Breast epithelium (tissue), 2 donors: ENCODE data around the genes FMN1, GOLGA8A and GOLGA8B.

DNA sequence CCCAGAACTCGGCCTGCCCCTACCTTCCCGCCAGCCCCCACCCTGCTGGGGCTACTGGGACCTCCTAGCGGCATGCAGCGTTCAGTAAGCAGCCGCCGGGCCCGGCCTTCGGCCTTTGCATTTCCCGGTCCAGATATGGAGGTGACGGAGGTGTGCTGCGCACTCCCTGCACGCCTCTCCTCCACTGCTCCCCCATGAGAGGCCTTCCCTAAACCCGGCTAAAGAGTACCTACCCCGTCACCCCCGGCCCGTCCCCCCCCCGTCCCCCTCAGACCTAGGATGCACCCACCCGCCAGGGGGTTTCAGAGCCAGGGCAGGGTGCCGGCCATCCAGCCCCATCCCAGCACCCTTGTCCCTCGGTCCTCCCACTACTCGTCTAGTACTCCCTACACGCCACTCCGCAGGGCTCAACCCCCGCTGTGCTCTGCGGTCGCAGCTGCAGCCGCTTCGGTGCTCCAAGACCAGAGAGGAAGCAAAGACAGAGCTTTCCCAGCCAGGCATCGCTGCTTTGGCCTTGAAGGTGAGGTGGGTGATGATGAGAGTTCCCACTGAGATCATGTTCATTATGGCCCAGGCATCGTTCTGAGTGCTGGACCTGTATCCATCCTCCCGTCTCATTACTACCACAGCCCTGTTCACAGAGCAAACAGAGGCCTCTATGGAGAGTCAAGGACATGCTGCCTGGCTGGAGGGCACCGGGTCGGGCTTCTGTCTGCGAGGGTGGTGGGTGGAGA, 66.7 kb downstream of the KLF13 start:
- PRO-cap = no peak
- RAMPAGE, long total RNA, 2 experiments = no peak in any of the 2 experiments

DNA sequence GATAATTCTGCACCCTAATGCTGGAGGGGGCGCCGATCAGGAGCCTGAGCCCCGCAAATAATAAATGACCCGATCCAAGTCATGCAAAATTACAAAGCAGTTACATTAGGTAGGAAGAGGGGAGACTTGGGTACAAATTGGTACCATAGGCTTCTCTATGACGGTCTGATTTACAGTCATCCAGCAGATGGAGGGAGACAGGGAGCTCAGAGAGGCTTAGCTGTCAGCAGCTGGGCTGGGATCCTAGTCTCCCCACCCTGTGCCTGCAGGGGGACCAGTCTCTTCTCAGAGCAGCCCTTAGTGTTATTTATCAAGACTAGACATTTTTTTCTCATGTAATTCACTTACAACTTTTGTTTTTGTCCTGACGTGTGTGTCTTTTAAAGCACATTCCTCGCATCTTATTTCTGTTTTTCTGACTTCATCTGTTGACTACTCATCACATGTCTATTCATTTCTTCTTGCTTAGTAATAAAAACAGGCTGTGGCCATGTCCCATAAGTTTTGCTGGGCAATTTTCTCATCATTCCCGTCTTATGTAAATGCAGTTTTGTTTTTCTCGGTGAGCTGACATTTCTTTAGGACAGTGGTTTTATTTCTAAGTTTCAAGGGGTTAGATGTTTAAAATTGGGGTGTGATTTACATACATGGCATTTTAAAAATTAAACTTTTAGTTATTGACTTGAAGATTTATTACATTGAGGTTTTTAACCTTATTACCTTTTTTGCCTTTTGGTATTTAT, 116.1 kb downstream of the KLF13 start:
- PRO-cap = no peak
- RAMPAGE, long total RNA, 2 experiments = no peak in any of the 2 experiments

GRCh38 chr15:31458900-31459533, 132.4 kb downstream of the KLF13 start:
- PRO-cap = no peak
- RAMPAGE, long total RNA, 2 experiments = no peak in any of the 2 experiments

DNA sequence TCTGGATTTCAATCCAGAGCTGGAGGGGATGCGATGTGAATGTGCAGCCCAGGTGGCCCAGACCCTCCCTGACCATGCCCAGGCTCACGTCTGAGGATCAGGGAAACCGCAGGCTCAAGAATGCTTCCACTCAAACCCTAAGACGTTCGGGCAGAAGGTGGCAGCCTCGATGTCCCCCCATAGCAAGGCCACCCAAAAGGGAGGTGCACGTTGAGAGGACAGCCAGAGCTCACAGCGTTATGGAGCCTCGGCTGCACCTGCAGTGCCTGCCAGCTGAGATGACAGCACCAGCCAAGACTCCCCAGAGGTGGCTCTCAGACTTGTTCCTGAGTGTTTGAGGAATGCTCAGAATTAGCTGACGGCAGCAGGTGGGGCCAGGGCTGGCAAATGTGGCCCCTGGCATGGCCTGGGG, 177.7 kb downstream of the KLF13 start:
- PRO-cap = no peak
- RAMPAGE, long total RNA, 2 experiments = no peak in any of the 2 experiments

DNA sequence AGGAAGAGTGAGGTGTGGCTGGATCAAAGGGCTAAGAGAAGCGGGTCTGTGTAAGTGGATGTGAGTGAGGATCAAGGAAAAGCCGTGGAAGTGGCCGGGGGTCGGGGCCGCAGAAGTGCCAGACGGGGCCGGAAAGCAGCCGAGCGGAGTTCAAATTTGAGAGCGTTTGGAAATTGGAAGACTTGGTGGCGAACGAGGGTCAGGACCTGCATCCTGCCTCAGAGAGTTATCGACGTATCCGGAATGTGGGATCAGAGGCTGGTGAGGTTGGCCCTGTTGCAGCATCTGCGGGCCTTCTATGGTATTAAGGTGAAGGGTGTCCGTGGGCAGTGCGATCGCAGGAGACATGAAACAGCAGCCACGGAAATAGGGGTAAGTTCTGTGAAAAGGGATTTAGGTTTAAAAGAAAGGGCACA, 673 bp downstream of the ARHGAP11A start:
- PRO-cap = no peak
- RAMPAGE, long total RNA, 2 experiments = no peak in any of the 2 experiments

DNA sequence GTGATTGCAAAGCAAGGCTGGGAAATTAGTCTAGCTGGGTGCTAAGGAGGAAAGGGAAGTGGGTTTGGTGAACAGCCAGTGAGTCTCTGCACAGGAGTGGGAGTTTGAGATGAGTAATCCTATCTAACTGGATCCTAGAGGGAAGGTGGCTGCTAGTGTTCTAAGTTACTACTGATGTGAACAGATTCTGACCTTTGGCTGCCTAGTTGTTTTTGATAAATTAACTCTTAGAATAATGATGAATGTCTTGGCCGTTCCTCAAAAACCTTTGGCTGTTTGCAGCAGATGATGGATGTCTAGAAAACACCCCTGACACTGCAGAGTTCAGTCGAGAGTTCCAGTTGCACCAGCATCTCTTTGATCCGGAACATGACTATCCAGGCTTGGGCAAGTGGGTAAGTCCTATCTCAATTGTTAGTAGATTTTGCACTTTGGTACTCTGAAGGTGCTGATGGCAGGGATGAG, 33.5 kb upstream of the GREM1 start:
- PRO-cap = no peak
- RAMPAGE, long total RNA, 2 experiments = no peak in any of the 2 experiments

GRCh38 chr15:32824549-32825301, 106.9 kb downstream of the GREM1 start:
- PRO-cap = no peak
- RAMPAGE, long total RNA, 2 experiments = no peak in any of the 2 experiments

DNA sequence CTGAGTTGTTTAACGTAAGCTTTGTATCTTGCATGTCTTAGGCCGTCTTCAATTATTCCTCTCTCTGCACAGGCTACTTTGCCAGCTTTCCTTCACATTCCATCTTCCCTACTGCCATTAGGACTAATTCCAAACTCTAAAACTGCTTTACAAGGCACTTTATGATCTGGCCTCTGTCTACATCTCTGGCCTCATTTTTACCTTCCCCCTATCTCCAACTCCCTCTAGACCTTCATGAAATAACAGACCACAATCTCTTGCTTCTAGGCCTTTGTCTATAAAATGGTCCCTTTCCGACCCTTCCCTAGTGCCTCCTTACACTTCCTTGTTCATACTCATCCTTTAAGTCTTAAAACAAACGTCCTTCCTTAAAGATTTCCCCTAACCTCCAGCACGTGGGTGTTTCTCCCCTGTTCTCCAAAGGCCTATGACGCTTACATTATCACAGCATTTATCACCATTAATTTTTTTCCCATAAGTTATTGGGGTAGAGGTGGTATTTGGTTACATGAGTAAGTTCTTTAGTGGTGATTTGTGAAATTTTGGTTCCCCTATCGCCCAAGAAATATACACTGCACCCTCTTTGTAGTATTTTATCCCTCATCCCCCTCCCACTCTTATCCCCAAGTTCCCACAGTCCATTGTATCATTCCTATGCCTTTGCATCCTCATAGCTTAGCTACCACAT, 171.7 kb downstream of the GREM1 start:
- PRO-cap = no peak
- RAMPAGE, long total RNA, 2 experiments = no peak in any of the 2 experiments

DNA sequence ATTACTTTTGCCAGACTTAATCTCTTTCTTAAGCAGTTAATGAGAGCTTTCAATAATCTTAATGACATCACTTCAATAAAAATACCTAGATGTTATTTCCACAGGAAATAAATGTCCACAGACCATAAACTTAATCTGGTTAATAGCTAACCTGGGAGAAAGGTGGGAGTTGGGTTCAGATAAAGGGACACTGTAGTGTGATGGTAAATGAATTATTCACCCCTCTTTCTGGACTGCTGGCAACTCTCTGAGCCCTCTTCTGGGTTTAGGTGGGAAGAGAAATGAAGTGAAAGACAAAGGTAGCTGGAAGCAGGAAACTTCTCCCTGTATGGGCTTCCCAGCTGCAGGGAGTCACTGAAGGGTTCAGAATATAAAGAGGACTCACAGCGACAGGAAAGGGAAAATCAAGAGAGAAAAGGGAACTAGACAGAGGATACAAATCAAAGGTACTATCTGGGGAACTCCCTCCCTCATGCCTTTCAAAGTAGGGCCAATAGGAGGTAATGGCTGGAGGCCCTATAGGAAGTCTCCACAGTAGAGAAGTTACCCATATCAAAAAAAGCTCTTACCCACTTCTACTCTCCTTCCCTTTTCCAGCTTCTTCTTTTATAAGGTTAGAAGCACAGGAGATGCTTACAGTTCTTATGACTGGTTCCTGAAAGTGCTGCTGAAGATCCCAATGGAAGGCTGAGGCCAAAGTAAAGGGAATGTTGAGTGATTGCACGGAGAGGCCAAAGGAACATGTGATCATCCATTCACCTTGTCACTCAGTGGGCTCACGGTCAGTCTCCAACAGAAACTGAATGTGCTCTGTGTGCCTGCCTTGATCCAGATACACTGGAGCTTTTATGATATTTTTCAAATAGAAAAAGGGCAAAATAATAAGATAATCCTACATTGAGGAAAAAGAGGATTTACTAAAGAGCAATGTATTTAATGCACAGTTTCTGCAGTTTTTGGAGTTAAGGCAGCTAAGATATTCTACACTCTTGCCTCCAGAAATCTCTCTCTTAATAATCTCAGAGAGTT, 43.5 kb downstream of the FMN1 start:
- PRO-cap = no peak
- RAMPAGE, long total RNA, 2 experiments = no peak in any of the 2 experiments

DNA sequence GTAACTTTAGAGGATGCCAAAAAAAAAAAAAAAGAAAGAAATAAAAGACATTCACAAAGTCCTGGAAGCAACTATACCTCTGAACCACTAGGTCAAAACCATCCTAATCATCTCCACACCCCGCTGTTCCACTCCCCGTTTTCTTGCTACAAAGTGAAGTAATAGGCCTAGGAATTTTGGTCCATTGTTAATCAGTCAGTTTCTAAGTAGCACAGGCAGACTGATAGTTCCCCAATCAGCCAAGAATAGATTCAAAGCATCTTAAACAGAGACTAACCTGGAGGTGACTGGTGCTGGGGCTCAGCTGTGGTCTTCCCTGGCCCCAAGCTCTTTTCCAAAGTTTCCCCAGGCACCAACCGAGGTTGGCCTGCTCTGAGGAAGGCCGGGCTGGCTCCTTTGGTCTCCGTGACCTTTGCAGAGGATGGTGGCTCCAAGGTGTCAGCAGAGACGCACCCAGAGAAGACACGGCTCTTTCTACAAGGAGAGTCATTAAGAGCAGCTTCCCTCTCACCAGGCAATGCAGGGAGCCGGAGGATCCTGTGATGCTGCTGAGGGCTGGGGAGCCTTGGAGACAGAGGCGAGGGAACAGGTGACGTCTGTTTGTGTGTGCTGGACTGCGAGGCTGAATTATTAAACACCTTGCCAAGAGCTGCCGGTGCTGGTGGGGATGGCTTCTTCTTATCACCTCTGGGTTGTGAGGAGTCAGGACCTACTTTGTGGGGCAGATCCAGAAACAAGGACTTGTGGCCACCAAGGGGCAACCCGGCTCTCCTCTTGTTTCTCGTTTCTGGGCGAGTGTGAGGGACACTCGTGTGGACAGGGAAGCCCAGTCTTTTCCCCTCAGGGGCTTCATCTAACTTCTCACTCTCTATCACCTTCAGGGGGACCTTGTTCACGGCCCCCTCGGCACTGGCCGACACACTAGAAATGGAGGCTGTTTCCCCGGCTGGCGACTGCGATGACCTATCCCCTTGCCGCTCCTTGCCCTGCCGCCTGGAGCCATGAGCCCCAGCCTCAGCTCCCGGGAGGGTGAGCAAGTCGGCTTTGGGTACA, 41.4 kb downstream of the FMN1 start:
- PRO-cap = no peak
- RAMPAGE, long total RNA, 2 experiments = no peak in any of the 2 experiments

- PRO-cap = bidirectional peak, plus-strand start at chr15:33194915, minus-strand start at chr15:33194751
- RAMPAGE, long total RNA, 2 experiments = no peak in any of the 2 experiments
These were observed at the start of gene FMN1 for GRCh38 chr15:33194628-33195641. TSS of gene FMN1 (minus strand) at chr15:33194714.

DNA sequence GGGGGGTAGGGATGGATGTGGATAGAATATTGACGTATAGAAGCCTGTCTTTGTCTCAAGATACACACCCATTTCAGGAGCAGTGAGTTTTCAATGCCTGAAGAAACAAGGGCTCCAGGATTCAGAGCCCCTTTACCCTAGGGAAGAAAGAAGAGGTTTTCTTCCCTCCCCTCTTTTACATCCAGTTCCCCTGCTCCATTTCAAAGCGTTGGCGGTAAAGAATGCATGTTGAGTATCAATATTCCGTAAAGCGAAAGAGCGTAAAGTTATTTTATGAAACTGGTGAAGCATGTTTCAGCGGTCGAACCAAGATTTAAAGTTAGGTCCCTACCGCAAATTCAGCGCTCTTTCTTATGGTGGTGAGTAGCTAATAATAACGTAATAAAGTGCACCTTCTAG, 228 bp downstream of the NUTM1 start:
- PRO-cap = no peak
- RAMPAGE, long total RNA, 2 experiments = no peak in any of the 2 experiments

- PRO-cap = no peak
- RAMPAGE, long total RNA, 2 experiments = no peak in any of the 2 experiments
These were observed 720 bp downstream of the GOLGA8A start for GRCh38 chr15:34436571-34437605.

DNA sequence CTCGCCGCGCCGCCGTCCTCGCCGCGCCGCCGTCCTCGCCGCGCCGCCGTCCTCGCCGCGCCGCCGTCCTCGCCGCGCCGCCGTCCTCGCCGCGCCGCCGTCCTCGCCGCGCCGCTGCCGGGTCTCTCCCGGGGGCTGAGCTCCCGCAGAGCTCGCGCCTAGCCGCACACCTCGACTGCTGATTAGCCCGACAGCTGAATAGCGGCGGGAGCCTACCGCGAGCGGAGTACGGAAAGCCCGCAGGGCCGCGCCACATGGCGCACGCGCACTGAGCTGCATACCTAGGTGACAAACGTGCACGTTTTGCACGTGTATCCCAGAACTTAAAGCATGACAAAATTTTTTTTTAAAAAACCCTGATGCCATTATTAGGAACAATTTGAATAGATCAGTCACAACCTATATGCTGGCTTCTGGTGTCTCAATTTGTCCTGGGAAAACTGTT, at the start of gene GOLGA8A:
TSS of gene GOLGA8A (minus strand) at position 203 of the 445 bp plus-strand sequence.
- PRO-cap = no peak
- RAMPAGE, long total RNA, 2 experiments = no peak in any of the 2 experiments

DNA sequence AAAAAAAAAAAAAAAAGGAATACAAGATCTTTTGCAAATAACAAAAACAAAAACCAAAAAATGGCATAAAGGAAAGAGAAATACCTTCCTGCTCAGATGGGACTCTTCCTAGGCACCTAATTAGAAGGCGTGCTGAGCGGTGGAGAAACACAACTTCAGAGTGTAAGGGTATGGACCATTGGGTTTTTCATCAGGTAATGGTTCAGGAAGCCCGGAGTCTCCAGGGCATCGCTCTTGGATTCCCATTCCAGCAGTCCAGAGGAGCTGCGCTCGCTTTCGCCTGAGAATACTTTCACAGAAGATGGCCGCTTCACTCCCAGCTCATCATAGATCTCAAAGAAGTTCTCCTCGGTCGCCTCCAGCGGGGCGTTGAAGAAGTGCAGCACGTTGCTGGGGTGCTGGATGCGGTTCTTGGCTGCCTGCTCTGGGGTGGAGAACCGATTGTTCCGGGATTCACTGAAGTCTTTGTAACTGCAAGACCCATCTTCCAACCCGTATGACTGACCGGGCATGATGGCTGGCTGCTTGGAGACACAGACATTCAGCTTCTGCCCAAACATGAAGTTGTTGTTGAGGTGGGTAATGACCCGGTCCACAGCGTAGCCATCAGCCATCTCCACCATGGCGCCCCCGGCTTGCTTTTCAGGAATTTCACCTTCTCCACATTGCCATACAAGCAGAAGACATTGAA, 51.4 kb upstream of the GOLGA8A start:
- PRO-cap = no peak
- RAMPAGE, long total RNA, 2 experiments = no peak in any of the 2 experiments

- PRO-cap = no peak
- RAMPAGE, long total RNA, 2 experiments = no peak in any of the 2 experiments
These were observed 3.0 kb downstream of the GOLGA8B start for GRCh38 chr15:34580416-34580798.

DNA sequence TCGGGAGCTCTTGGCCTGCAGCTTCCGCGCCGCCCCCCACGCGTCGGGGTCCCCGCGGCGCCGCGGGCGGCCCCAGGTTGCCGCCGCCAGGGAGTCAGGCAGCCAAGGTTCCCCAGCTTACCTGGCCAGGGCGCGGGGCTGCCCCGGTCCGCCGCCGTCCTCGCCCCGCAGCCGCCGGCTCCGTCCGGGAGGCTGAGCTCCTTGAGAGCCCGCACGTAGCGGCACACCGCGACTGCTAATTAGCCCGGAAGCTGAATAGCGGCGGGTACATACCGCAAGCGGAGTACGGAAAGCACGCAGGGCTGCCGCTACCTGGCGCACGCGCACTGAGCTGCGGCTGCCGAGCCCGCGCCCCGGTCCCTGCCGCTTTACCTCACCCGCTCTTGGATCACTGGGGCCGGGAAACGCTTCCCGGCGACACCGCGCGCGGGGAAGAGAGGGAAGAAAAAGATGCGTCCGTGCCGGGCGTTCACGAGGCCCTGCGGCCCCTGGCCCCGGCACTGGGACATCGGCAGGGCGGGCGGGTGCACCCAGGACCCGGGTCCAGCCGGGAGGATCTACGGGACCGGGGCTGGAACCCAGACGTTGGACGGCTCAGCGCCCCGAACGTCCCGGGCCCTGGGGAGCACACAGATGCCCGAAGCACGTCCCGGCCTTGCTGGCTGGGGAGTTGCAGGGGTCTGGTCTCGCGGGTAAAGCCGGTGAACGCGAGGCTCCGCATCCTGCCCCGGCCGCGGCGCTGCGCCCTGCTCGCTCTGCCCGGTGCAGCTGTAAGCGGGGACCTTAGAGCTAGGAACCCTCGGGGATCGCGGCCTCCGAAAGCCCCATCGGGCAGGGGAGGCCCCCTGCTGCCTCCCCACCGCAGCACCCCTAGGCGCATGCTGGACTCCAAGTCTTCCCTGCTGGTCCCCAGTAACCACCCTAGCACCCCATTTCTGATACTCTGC, at the start of gene GOLGA8B:
TSS of gene GOLGA8B (minus strand) at position 257 of the 947 bp plus-strand sequence.
- PRO-cap = unidirectional peak, minus-strand start at position 241 of the sequence
- RAMPAGE, long total RNA, 2 experiments = start-site peak on the minus strand in 2 of 2 experiments, centred at positions 221 to 234 of the sequence, 63 to 256 reads per replicate

- PRO-cap = no peak
- RAMPAGE, long total RNA, 2 experiments = no peak in any of the 2 experiments
These were observed 73.0 kb upstream of the GOLGA8B start for GRCh38 chr15:34656217-34657064.

DNA sequence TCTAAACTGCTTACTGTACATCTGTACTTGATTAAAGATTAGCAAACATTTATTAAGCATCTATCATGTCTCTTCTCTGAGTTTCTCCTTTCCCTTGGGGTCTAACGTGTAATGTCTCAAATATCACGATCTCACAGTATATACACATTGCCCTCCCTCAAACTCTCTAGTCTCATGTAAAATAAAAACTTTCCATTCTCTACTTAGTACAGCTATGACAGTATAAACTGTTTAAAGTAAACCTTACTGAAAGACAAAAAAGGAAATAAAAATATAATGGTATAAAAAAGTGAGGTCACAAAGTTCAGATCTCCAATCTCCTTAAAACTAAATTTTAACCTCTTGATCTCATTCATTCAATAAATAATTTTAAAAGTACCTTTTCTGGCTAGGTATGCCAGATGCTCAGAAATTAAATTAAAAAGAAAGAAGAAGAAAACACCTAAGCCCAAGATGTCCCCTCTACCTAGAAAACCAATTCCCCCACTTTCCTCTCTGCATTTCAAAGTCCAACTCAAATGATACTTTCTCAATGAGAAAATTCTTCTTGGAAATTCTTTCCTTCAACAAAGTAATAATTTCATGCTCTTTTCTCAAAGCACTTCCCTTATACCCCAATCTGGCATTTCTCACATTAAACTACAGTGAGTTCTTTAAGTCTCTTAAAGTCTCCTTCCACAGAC, 3.5 kb downstream of the AQR start:
- PRO-cap = no peak
- RAMPAGE, long total RNA, 2 experiments = no peak in any of the 2 experiments

GRCh38 chr15:34986805-34987044, 1.4 kb downstream of the ZNF770 start:
- PRO-cap = no peak
- RAMPAGE, long total RNA, 2 experiments = no peak in any of the 2 experiments